CMK (cell line): ENCODE measurements around a stretch of chr15.

DNA sequence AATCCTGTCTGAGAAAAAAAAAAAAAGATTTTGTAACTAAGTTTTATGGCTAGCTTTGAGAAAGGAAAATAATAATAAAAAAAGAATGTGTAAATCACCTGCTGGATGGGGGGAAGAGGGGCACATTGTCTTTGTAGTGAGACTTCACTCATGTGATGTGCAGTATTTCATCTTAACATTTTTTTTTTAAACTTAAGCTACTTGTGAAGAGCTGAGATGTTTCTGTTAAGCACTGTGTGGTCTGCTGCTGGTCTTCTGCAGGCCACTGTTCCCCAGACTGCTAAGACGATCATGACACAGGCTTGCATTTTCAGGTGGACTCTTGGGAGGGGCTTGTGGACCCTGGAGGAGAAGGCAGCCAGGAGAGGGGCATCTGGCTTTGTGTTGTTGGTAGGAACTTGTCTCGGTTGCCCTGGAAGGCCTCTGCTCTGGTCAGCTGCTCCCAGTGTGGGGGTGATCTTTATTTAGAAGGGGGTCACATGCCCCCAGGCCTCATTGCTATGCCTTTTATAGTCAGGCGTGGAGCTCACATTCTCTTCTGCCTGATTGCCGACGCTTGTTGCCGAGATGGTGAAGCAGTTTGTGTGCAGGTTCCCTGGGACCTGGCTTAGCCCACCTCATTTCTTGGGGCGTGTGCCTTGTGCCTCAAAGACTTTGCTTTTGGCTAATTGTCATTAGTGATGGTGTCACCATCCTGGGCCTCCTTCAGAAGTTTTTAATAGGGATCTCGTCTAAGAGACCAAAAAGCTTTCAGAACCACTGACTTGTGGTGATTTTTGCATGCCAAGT, 66.5 kb downstream of the IGF1R start:
- RRBS, result no CpG with 5 or more reads among the region's 8 CpGs

GRCh38 chr15:98777232-98777944, 129.0 kb downstream of the IGF1R start:
- RRBS, result no CpG with 5 or more reads among the region's 14 CpGs

GRCh38 chr15:98778919-98779345, 130.6 kb downstream of the IGF1R start:
- RRBS, result no CpG with 5 or more reads among the region's 4 CpGs

GRCh38 chr15:98797988-98798792, 149.9 kb downstream of the IGF1R start:
- RRBS, result no CpG with 5 or more reads among the region's 13 CpGs

- RRBS, result no CpG with 5 or more reads among the region's 9 CpGs
Observed at GRCh38 chr15:98800396-98800981, 152.2 kb downstream of the IGF1R start.

GRCh38 chr15:98839905-98840504, 167.6 kb downstream of the PGPEP1L start:
- RRBS, result no CpG with 5 or more reads among the region's 8 CpGs

DNA sequence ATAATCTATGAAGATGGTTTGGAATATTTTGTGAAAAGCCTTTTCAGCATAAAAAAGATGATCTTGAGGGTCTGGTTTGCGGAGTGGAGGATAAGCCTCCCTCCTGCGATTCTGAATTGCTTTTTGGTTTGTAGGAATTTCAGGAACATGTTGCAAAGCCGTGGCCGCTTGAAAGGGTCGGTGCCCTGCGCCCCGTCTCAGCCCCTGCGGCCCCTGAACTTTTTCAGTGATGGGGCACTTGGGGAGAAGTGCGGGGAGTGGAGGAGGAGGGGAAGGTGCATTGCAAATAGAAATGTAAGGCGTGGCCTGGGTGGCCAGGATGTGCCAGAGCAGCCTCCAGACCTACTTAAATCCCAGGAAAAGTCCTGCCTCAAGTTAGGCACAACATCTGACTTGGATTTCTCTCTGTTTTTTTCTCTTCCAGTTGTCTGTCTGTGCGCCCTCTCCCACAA, 154.0 kb downstream of the PGPEP1L start:
- RRBS, result no CpG with 5 or more reads among the region's 11 CpGs

DNA sequence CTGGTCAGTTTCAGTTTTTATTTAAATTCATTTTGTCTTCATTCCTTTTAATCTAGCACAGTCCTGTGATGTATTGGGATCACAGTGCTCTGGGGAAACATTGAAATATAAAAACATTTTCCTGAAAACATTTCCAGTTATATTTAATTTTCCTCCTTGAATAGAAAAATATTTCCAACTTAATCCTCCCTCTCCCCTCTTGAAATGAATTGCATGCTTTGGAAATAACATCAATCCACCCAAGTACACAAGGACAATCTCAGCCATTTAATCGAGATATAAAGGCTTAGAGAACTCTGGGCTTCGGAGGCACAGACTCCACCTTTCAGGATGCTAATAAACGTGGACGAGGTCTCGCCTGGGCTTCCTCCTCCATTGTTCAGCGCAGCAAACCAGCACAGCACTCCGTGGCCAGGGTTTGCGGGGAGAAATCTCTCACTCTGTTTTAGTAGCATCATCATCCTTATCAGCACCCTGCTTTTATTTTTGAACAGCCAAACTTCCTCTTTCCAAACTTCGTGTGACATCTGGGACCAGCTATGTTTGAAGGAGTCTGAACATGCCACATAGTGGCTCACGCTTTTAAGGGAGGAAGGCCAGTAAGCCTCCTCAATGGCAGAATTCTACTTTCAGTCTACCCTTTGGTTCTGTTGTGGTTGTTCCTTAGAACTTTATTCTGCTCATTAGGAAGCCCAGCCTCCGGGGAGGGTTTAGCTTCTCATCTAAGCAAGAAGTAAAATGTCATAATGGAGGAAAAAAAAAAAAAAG, 149.1 kb downstream of the PGPEP1L start:
- RRBS, result no CpG with 5 or more reads among the region's 11 CpGs

GRCh38 chr15:98884471-98885058, 123.0 kb downstream of the PGPEP1L start:
- RRBS, result no CpG with 5 or more reads among the region's 7 CpGs

GRCh38 chr15:98899174-98900267, 108.1 kb downstream of the PGPEP1L start:
- RRBS, result no CpG with 5 or more reads among the region's 27 CpGs

- RRBS, result no CpG with 5 or more reads among the region's 10 CpGs
Observed at GRCh38 chr15:98901392-98902111, 106.0 kb downstream of the PGPEP1L start.

DNA sequence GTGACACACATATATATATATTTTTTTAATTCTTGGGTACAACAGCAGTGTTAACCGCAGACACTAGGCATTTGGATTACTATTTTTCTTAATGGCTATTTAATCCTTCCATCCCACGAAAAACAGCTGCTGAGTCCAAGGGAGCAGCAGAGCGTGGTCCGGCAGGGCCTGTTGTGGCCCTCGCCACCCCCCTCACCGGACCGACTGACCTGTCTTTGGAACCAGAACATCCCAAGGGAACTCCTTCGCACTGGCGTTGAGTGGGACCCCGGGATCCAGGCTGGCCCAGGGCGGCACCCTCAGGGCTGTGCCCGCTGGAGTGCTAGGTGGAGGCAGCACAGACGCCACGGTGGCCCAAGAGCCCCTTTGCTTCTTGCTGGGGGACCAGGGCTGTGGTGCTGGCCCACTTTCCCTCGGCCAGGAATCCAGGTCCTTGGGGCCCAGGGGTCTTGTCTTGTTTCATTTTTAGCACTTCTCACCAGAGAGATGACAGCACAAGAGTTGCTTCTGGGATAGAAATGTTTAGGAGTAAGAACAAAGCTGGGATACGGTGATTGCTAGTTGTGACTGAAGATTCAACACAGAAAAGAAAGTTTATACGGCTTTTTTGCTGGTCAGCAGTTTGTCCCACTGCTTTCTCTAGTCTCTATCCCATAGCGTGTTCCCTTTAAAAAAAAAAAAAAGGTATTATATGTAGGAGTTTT, 48.3 kb downstream of the PGPEP1L start:
- RRBS, result 98% methylated on average over 5 of the region's 18 CpGs

- RRBS, result no CpG with 5 or more reads among the region's 7 CpGs
Observed at GRCh38 chr15:98982963-98983845, 24.4 kb downstream of the PGPEP1L start.

- RRBS, result no CpG with 5 or more reads among the region's 9 CpGs
Observed at GRCh38 chr15:99181333-99181947, 67.9 kb downstream of the TTC23 start.

DNA sequence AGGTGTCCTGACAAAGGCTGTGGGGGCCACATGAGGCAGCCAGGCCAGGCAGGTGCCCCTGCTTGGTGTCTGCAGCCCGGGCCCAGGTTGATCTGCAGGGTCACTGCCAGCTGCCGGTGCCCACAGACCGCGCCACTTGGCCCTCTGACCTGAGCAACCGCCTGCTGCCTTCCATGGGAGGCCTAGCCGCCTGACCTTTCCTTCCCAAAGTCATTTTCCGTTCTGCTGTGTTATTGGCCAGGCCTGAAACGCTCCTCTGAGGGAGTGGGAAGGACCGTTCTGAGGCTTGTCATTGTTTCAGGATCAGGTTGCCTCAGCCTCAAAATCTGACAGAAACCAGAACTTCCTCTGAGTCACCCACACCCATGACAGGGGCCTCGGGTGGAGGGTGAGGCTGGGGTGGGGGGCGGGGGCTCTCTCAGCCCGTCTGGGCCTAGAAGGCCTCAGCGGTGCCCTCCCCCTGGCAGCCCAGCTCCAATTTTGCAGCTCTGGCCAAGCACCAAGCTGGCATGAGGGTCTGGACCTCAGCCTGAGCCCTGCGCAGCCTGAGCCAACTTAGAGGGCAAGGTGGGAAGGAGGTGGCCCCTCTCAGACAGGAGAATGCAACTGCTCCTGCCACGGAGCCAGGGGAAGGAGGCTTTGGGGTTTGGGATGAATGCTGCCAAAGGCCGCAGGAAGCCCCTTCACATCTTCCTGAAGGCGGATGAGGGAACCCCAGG, 140.6 kb upstream of the MEF2A start:
- RRBS, result 33% methylated on average over 1 of the region's 17 CpGs

DNA sequence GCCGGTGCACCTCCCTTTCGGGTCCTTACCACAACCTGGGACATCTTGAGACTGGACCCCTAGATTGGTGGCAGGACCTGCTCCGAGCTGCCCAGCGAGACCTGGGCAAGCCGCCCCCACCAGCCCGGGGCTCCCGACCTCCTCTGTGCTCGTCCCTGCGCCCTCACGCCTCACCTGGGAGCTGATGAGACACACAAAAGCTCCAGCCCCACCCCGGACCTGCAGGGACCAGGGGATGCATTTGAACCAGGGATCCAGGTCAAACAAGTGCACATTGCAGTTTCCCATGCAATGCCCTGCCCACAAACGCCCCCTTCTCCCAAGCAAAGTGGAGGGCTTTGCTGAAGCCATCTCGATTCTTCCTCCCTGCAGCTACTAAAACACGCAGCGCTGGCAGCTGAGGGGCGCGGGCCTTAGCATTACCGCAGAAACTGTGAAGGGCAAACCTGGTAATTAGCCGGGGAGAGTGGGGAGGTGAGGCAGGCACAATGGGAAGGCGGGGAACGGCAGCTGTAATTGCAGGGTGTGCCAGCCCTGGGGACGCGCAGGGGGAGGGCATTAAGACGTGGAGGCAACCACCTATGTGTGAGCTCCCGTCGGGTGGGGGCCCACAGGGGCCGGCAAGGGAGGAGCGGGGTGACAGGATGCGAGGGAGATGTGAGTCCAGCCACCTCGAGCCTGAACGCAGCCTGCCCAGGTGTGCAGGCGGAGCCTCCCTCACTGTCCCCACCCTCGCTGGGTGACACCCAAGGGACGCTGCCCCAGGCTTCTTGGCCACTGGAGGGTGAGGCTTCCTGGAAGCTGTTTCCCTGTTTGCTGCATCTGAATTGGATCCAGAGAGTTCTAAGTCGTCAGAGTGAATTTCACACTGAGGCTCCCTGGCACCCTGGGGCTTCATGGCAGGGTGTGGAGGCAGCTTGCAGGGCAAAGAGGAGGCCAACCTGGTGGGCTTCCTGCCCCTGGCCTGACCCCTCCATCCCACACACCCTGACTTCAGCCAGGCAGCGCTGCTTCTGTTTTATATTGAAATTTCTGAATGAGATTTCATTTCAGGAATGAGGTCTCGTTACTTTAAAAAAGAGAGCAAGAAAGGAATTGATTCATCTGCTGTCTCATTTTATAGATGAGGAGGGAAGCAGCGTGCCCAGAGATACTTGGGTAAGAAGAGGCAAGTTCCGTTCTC, 130.7 kb upstream of the MEF2A start:
- RRBS, result 94% methylated on average over 5 of the region's 39 CpGs

GRCh38 chr15:99438584-99439141, 127.1 kb upstream of the MEF2A start:
- RRBS, result 50% methylated on average over 1 of the region's 13 CpGs

GRCh38 chr15:99473785-99474836, 91.7 kb upstream of the MEF2A start:
- RRBS, result no CpG with 5 or more reads among the region's 24 CpGs

GRCh38 chr15:99485414-99486044, 80.3 kb upstream of the MEF2A start:
- RRBS, result no CpG with 5 or more reads among the region's 10 CpGs

DNA sequence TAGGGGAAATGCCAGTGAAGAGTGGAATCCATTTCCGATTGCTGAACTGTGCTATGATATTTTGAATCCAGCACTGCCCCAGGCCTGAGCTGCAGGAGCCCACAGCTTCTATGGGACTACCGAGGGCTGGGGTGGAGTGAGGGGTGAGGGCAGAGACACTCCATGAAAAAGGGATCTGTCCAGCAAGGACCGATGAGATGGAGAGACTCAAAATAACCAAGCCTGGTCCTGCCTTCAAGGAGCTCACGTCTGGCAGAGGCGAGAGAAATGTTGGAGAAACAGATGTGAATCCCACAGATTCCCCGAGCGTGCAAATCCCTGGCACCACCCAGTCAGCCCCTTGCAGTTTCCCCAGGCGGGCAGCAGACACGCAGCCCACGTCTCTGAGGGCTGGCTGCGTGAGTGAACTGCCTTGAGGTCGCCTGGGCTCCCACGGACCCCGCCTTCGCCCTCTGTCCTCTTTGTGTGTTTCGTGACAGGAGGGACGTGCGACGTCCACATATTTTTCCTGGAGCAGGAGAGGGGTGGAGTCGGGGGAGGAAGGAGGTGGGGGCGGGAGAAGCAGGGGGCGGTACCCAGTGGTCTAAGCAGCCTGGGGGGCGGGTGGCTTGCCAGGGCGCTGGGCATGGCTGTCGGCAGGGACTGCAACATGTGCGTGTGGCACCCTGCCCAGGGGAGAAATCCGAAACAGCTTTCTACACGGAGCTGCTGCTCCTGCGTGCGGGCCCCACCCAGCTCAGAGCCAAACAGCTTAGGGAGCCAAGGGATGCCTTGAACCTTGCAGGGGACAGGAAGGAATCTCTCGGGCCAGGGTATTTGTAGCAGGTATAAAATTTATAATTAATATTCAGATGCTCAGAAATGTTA, 79.5 kb upstream of the MEF2A start:
- RRBS, result no CpG with 5 or more reads among the region's 31 CpGs